Sigmoid colon (tissue), 4 donors: ENCODE measurements around a stretch of chr2.

- PRO-cap = no peak
- RAMPAGE, long total RNA, 4 experiments = no peak in any of the 4 experiments
Observed at GRCh38 chr2:38346318-38346734, 30.7 kb downstream of the ATL2 start.

GRCh38 chr2:38591020-38591308, 11.8 kb downstream of the HNRNPLL start:
- PRO-cap = no peak
- RAMPAGE, long total RNA, 4 experiments = no peak in any of the 4 experiments

DNA sequence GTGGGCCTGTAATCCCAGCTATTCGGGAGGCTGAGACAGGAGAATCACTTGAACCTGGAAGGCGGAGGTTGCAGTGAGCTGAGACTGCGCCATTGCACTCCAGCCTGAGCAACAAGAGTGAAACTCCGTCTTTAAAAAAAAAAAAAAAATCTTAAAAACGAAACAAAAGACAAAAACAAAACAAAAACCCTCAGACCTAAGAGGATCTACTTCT, 16.8 kb downstream of the GALM start:
- PRO-cap = no peak
- RAMPAGE, long total RNA, 4 experiments = no peak in any of the 4 experiments

- PRO-cap = no peak
- RAMPAGE, long total RNA, 4 experiments = no peak in any of the 4 experiments
Observed at GRCh38 chr2:38748749-38749768, 2.1 kb downstream of the SRSF7 start.

- PRO-cap = no peak
- RAMPAGE, long total RNA, 4 experiments = no peak in any of the 4 experiments
Observed at GRCh38 chr2:38751713-38752118, 555 bp upstream of the SRSF7 start.

GRCh38 chr2:38752119-38752488, 943 bp upstream of the SRSF7 start:
- PRO-cap = no peak
- RAMPAGE, long total RNA, 4 experiments = no peak in any of the 4 experiments

DNA sequence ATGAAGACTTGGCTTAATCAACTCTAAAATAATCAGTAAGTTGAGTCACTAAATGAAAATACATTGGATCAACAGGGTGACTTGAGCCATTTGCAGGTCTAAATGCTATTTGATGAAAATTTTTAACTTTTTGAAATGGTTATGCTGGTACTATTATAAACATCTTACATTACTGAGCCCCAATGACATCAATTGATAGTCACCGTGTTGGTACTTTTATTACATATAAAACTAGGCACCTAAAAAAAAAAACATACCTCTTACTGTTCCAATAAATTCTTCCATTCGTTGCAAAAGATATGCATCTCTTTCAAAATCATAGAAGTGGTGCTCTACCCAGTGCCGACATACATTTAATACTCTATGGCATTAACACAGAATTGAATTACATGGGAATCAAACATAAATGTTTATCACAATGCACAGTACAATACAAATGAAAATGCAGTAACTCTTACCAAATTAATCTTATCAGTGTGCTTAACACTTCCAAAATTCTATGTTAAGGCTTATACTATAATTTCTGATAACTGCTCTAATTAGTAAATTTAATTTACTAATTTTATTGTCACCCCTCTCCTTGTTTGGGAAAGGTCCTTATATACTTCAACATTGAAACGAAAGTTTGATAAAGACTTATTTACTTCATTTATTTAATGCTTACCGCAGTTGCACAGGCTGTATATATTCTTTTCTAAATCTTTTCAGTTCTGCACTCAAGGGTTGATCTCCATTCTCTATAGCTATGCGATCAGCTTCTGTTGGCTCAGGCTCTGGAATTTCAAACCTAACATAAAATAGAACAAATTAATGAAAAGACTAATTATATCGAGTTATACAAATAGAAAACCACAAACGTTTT, 107.4 kb downstream of the SOS1 start:
- PRO-cap = no peak
- RAMPAGE, long total RNA, 4 experiments = no peak in any of the 4 experiments

- PRO-cap = no peak
- RAMPAGE, long total RNA, 4 experiments = no peak in any of the 4 experiments
Observed at GRCh38 chr2:39108668-39109024, 12.2 kb downstream of the SOS1 start.

GRCh38 chr2:39216847-39217374, 96.1 kb upstream of the SOS1 start:
- PRO-cap = no peak
- RAMPAGE, long total RNA, 4 experiments = no peak in any of the 4 experiments

DNA sequence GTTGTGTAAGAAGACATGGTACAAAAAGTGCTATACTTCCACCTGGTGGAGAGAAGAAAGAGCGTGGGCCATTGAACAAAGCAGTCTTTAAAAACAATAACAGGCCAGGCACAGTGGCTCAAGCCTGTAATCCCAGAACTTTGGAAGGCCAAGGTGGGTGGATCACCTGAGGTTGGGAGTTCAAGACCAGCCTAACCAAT, 109.0 kb upstream of the SOS1 start:
- PRO-cap = no peak
- RAMPAGE, long total RNA, 4 experiments = no peak in any of the 4 experiments

- PRO-cap = no peak
- RAMPAGE, long total RNA, 4 experiments = no peak in any of the 4 experiments
Observed at GRCh38 chr2:39244840-39245321, 124.0 kb upstream of the SOS1 start.

GRCh38 chr2:39299630-39300031, 137.5 kb downstream of the MAP4K3 start:
- PRO-cap = no peak
- RAMPAGE, long total RNA, 4 experiments = no peak in any of the 4 experiments

- PRO-cap = no peak
- RAMPAGE, long total RNA, 4 experiments = no peak in any of the 4 experiments
Observed at GRCh38 chr2:39313381-39314208, 123.5 kb downstream of the MAP4K3 start.

DNA sequence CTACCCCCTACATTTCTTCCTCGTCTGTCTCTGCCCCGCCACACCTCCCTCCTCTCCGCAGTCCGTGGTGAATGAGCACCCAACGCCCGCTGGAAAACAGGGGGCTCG, 719 bp downstream of the SLC8A1 start:
- PRO-cap = no peak
- RAMPAGE, long total RNA, 4 experiments = no peak in any of the 4 experiments

GRCh38 chr2:41294269-41294662, 753.6 kb upstream of the PKDCC start:
- PRO-cap = no peak
- RAMPAGE, long total RNA, 4 experiments = no peak in any of the 4 experiments

DNA sequence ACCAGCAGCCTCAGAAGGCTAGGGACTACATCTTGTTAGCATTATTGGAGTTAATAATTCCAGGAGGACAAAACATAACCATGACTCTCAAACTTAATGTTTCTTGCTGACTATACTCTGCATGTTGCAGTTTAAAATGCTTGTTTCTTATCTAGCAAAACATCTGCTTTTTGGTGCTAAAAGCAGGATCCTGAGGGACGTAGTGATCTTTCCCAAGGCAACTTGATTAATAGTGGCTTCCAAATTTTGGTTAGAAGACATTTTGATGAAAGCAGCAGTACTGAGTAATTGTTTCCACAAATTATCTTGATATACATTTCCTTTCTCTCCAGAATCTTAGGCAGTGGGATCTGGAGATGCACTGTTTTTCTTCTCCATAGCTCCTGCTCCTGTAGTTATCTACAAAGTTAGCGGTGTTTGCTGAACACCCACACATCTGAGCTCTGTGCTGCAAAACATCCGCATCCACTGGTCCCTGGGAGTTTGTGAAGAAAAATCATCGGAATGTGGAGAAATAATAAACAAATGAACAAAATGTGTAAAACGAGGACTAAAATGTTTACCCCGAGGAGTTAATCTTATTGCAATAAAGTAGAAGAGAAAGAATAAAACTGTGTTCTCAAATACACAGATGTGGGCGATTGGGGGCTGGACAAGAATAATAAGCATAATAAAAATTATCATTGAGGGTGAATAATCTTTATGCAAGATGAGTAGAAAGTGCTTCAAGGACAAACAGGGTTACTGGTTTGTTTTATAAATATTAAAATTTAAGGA, 326.9 kb upstream of the PKDCC start:
- PRO-cap = no peak
- RAMPAGE, long total RNA, 4 experiments = no peak in any of the 4 experiments

- PRO-cap = no peak
- RAMPAGE, long total RNA, 4 experiments = no peak in any of the 4 experiments
Observed at GRCh38 chr2:42129105-42129867, 39.9 kb upstream of the EML4 start.

DNA sequence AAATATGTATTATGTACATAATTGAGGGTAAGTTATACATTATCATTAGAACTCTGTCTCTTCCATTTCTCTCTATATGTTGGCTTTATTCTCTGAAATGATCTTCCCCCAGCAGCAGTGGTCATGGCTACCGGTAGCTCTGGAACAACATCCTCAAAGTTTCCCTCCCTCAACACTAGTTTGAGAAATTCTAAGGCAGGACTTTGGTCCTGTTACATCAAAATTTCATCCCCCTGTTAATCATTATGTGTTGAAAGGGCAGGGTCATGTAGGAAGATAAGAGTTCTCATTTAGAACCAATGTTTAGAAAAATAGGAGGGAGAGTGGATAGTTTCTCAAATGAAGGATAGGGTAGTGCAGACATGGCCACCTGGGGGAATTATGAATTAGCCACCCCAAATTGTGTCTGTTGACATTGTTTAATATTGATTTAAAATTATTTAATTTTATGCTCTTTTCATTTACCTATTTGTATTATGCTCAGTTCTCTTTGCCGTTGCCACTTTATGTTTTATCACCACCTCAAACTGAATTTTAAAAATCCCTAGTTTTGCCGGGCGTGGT, 22.2 kb downstream of the EML4 start:
- PRO-cap = no peak
- RAMPAGE, long total RNA, 4 experiments = no peak in any of the 4 experiments

GRCh38 chr2:42340367-42341191, 20.4 kb downstream of the COX7A2L start:
- PRO-cap = no peak
- RAMPAGE, long total RNA, 4 experiments = no peak in any of the 4 experiments

- PRO-cap = no peak
- RAMPAGE, long total RNA, 4 experiments = no peak in any of the 4 experiments
Observed at GRCh38 chr2:42368879-42369333, 7.9 kb upstream of the COX7A2L start.